ENCODE results near the genes THOC1 and COLEC12.

DNA sequence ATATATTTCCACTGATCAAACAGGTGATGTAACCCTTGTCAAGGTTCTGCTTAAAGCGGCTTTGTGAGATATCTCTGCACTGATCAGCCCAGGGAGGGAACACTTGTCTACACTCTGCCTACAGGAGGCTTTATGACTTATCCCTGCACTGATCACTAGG, 47.3 kb upstream of the USP14 start:
- RRBS, result no CpG with 5 or more reads among the region's 1 CpG

- RRBS, result no CpG with 5 or more reads among the region's 1 CpG
These were observed 51.6 kb downstream of the USP14 start for GRCh38 chr18:209764-210621.

DNA sequence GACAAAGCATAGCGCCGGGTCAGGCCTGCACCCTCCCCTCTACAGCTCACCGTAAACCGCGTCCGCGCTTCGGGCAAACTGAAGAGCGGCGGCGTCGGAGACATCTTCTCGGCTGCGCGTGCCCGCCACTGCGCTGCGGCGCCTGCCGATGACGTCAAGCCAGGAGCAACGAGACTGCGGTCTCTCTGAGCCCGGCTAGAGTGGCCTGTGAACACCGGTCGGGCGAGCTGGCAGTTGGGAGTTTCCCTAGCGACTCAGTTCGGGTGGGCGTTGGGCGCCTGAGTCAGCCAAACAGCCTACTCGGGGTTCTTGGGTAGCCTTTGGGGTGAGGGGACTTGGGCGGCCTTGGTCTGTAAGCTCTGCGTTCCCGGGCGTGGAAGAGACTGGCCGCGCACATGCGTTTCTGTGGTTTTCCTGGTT, at the start of gene THOC1:
THOC1 (minus strand) TSS at position 132 of the 420 bp plus-strand sequence.
- RRBS, result no CpG with 5 or more reads among the region's 39 CpGs

DNA sequence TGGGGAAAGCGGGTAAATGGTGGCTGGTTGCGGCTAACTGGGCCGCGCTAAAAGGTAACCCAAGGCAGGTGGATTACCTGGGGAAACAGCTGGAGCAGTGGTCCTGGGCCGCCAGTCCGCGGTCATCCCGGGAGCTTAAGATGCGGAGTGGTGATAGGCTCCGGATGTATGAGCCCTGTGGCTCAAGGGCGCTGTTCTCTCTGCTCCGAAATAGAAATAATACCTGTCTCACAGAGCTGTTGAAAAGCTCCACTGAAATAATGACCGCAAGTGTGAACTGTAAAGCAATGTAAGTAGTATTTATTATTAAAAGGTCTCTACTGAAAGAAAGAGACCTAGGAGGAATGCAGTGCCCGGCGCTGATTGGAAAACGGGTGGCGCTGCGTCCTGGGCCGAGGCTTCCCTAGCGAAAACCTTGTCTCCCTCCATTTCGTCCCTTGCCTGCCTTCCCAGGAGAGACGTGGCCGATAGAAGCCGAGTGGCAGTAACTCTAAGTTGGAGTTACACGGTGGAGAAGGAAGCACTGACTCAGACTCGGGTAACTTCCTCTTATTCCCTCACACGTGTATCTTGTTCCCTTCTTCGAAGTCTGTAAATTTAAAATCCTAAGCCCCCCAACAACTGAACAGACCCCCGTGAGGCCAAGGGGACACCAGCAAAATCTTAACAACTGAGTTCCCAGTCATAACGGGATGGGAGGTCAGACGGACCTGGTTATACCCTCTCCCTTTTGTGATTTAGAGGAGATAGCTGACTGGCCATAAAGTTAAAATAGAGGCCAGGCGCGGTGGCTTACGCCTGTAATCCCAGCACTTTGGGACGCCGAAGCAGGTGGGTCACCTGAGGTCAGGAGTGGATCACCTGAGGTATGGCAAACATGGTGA, 731 bp upstream of the THOC1 start:
- RRBS, result no CpG with 5 or more reads among the region's 36 CpGs

DNA sequence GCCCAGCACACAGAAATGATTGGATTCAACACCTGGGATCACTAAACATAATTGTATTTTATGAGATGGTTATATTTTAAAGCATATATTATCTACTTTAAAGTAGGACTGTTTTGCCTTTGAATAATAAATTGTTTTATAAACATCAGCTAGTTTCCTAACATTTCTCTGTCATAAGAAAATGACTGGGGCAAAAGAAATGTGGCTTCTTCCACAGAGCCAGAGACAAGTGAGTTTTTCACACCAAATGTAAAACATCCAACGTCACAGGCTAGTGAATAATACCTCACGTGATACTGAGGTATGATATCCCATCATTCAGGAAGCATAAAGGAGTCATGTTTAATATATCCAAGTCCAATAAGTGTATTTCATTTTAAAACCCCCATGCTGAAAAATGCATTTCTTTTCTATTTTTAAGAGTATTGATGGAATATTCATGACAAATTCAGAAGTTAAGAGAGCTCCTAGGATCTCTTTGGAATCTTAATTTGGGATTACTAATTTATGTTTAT, 5.9 kb downstream of the COLEC12 start:
- RRBS, result no CpG with 5 or more reads among the region's 2 CpGs

DNA sequence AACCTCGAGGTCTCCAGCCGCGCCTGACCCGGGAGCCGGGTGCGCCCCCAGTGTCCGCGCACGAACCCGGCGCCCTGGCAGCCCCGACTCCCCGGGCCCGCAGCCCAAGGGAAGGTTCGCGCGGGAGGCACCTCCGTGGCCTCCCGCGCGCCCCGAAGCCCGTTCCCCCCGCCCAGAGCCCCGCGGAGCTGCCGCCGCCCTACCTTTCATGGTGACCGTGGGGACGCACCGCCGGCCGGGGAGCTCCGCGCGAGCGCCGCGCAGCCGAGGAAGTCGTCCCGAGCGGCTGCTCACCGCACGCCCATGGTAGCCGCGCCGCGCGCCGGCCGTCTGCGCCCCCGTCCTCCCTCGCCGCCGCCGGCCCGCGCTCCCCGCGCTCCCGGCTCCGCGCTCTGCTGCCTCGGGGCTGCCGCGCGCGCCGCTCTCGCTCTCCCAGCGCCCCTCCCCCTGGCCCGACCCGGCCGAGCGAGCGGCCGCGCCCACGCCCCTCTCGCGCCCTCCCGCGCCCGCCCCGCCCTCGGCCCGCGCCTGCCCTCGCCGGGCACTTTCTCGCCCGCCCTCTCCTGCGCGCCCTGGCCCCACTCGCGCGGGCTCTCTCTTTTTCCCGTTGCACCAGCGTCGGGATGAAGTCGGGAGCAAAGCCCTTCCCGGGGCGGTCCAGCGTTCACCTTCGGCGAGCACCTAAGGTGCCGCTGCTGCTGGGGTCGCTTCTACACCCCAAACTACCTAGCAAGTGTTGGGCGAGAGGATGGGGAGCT, at the start of gene COLEC12:
COLEC12 (minus strand) TSS at position 397 of the 758 bp plus-strand sequence.
- RRBS, result 2% methylated on average over 48 of the region's 111 CpGs

DNA sequence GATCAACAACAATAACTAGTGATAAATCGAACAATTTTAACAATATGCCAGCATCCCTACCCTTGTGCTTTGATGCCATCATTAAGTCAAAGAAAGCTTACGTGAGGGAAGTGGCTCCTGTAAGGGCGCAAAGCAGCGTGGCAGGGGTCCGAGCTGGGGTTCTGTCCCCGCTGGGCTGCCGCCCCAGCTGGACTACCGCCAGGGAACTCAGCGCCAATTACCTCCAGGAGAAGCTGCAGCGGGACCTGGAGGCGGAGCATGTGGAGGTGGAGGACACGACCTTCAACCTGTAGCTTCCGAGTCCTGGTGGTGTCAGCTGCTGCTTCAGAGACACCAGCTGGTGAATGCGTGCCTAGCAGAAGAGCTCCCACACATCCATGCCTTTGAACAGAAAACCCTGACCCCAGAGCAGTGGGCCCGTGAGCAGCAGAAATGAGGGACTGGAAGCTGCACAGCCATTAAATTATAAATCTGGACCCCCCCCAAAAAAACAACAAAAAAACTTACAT, 20.0 kb upstream of the YES1 start:
- RRBS, result no CpG with 5 or more reads among the region's 15 CpGs

GRCh38 chr18:907136-908019, 2.7 kb downstream of the ADCYAP1 start:
- RRBS, result 3% methylated on average over 24 of the region's 82 CpGs

DNA sequence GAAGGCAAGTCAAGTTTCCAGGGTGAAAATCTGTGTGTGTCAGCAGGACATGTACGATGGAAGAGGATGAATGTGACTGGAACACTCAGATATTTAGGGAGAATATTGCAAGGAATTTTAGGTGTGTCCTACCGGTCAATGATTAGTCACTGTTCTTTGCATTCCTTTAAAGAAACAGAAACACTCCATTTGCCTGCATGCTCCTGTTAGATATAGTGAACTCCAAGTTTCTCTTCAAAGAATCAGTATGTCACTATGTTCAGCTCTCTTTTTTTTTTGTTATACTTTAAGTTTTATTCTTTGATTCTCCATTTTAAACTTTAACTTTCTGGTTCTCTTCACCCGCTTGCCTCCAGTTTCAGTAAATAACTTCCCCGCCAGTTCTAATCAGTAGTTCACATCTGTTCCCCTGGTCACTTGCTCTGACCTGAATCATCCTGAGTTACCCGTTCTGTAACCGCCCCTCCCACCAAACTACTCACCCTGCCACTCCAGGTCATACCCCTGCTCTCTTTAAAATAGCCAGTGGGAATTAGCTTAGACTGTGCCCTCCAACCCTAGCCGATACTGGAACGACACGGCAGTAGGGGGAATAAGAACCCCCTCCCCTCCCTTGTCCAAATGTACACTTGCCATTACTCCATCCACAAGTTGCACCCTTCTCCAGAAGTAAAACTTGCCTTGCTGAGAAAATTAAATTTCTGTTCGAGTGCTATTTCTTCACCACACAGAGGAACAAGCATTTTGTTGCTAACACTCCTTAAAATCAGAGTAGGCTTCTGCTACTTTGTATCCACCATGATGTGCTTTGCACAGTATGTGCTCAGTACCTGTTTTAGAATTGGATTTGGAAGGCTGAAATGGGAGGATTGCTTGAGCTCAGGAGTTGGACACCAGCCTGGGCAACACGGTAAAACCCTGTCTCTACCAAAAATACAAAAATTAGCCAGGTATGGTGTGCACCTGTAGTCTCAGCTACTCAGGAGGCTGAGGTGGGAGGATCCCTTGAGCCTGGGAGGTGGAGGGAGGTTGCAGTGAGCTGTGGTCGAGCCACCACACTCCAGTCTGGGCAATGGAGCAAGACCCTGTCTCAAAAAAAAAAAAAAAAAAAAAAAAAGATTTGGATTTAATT, 268.3 kb downstream of the METTL4 start:
- RRBS, result no CpG with 5 or more reads among the region's 12 CpGs

DNA sequence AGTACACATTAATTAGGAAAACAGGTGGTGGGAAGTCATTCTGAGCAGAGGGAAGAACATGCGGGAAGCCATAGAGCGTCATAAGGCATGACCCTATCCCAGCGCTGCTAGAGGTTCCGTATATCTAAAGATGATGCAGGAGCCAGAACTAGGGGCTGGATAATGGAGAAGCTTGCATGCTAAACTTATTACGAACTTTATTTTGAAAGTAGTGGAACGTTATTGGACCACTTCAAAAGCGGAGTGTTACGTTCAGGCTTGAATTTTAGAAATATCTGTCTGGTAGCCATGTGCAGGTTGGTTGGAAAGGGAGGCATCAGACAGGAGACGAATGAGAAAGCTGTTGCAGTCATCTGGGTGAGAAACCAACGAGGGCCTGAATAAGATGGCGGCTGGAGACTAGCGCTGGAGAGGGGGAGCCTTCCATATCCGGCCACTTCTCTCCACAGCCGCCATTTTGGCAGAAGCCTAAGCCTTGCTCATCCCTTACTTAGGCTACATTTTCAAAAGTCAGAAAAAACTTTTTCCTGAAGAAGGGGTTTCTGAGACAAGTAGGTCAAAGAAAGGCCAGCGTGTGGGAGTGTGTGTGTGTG, 220.8 kb downstream of the METTL4 start:
- RRBS, result no CpG with 5 or more reads among the region's 15 CpGs

DNA sequence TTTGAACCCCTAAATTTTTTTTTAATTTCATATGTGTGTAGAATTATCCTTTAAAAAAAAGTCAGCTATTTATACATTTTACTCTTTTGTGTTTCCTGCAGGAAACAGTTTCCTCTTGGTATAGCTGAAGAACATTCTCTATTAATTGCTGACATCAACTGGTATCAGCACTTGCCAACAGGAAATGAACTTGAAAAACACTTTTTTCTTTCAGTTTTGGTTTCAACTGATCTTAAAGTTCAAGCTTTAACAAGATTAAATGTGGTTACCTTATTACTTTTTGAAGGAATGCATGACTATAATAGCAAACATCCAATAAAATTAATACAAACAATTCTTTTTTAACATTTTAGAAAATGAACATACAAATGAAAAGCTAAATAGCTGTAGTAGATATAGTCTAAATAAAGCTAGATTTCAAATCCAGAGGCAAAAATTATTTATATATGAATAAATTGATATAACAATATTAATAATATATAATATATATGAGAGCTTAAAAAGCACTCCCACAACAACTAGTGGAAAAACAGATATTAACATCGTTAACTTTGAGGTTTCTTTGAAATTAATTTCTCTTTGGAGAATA, 34.4 kb downstream of the NDC80 start:
- RRBS, result no CpG with 5 or more reads among the region's 1 CpG

GRCh38 chr18:2664642-2665174, 9.2 kb downstream of the SMCHD1 start:
- RRBS, result no CpG with 5 or more reads among the region's 3 CpGs

- RRBS, result no CpG with 5 or more reads among the region's 3 CpGs
These were observed 66.1 kb upstream of the EMILIN2 start for GRCh38 chr18:2780642-2781204.

GRCh38 chr18:2791289-2792423, 55.1 kb upstream of the EMILIN2 start:
- RRBS, result no CpG with 5 or more reads among the region's 11 CpGs

- RRBS, result no CpG with 5 or more reads among the region's 4 CpGs
These were observed 51.0 kb upstream of the EMILIN2 start for GRCh38 chr18:2795810-2796234.

DNA sequence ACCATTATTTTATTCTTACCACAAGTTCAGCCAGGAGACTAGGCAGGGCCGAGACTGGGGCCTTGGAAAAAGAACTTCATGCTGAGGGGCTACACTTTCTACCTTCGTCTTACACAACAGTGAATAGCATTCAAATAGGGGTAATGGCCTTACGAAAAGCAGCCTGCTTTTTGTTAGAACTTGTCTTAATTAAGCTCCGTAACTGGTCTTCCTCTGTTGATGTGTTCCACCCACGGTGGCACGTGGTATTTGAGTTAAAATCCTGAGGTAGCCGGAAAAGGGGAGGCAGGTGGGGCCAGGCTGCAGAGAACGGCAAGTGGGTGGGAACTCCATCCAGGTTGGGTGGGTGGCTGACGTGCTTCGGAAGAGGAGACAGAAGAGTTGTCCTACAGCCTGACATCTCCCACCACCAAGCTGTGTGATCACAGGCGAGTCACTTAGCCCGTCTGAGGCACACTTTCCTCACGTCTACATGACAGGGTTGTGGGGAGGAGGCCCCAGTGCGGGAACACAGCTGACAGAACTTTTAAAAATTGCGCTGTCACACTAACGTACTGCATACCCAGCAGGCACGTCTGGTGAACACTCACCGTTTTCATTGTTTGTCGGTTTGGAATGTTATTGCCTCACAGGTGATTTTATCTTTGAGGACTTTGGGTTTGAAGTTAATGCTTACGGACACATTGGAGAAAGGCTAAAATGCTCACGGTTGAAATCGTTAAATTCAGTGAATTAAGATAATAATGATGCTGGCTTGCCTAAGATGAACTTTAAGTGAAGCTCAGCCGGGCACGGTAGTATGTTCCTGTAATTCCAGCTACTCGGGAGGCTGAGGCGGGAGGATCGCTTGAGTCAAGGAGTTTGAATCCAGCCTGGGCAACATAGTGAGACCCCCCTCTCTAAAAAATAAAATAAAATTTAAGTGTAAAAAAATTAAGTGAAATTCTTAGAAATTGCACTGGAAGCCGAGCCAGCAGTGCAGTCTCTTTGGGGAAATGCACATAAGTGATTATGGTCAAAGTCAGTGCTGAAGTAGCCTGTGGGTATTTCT, 8.8 kb downstream of the EMILIN2 start:
- RRBS, result no CpG with 5 or more reads among the region's 28 CpGs

DNA sequence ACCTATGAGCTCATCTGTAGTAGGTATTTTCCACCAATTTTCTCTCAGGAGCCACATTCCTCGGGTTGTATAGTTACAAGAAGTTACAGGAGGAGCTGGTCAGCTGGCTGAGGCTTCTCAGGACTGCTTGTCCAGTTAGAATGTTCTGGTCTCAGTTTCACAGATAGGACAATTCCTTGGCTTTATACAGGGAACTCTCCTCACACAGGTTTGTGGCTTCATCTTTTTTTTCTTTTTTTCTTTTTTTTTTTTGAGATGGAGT, 43.0 kb upstream of the LPIN2 start:
- RRBS, result no CpG with 5 or more reads among the region's 1 CpG

GRCh38 chr18:3058322-3058880, 45.5 kb upstream of the LPIN2 start:
- RRBS, result no CpG with 5 or more reads among the region's 5 CpGs

GRCh38 chr18:3117476-3118091, 102.2 kb downstream of the MYOM1 start:
- RRBS, result no CpG with 5 or more reads among the region's 4 CpGs

GRCh38 chr18:3119610-3120468, 99.9 kb downstream of the MYOM1 start:
- RRBS, result no CpG with 5 or more reads among the region's 12 CpGs